MCF 10A (cell line): ENCODE measurements around the genes CYP19A1 and RSL24D1.

DNA sequence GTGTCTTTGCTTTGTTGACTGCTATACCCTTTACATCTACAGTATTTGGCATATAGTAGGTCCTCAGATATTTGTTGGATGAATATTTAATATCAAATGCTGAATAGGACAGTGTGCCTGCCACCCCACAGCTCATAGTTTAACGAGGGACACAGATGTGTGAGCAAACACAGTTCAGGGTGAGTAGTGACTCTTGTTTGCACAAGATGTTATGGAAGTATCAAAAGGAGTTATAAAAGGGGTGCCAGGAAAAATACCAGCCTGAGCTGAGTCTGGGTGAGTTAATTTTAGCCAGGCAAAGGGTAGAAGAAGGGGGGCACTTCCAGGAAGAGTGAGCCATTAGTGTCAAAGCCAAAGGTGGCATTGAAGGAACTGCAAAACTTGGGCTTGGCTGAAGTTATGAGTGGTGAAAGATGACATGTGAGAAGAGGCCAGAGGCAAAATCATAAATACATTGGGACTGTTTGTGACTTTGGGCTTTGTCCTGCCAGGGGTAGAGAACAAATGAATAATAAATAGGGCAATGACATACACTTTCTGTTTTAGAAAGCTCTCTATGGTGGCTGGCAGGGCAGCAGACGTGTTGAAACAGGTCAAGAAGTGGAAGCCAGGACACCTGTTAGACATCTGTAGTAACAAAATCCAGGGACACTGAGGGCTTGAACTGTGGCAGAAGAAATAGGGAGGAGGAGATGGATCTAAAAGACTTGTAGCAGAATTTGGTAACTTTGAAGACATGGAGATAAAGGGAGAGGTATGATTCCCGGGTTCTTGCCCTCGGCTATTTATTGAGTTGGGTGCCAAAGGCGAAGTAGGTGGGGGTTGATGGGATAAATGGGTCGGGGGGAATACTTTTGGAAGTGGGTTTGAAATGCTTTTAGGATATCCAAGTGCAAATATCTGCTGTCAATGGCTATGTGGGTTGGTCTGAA lies 2.0 kb upstream of the SPPL2A start:
- PRO-cap = no peak
- RRBS = no CpG with 5 or more reads among the region's 6 CpGs

GRCh38 chr15:51338497-51338938 lies at the start of gene CYP19A1:
Gene CYP19A1 (minus strand): TSS chr15:51338596.
- PRO-cap = no peak
- RRBS = no CpG with 5 or more reads among the region's 5 CpGs

DNA sequence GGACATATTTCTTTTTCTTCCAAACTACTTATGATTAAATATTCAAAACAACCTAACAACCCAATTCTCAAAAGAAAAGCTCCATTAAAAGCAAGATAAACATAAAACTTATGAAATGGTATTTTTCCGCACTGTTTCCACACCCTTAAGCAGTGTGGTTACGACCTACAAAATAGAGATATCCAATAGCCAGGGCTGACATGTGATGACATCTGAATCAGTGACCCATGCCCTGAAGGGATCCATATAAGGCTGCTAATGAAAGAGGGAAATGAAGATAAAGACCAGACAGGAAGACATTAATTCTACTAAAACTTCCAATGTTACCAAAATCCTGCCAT lies 45.5 kb downstream of the DMXL2 start:
- PRO-cap = no peak
- RRBS = no CpG with 5 or more reads among the region's 2 CpGs

DNA sequence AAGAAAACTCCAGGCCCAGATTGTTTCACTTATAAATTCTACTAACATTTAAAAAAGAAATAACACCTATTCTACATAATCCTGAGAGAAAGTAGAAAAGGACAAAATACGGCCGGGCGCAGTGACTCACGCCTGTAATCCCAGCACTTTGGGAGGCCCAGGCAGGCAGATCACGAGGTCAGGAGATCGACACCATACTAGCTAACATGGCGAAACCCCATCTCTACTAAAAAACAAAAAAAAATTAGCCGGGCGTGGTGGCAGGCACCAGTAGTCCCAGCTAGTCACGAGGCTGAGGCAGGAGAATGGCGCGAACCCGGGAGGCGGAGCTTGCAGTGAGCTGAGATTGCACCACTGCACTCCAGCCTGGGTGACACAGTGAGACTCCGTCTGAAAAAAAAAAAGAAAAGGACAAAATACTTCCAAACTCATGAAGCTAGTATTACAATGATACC lies 19.1 kb downstream of the DMXL2 start:
- PRO-cap = no peak
- RRBS = no CpG with 5 or more reads among the region's 15 CpGs

DNA sequence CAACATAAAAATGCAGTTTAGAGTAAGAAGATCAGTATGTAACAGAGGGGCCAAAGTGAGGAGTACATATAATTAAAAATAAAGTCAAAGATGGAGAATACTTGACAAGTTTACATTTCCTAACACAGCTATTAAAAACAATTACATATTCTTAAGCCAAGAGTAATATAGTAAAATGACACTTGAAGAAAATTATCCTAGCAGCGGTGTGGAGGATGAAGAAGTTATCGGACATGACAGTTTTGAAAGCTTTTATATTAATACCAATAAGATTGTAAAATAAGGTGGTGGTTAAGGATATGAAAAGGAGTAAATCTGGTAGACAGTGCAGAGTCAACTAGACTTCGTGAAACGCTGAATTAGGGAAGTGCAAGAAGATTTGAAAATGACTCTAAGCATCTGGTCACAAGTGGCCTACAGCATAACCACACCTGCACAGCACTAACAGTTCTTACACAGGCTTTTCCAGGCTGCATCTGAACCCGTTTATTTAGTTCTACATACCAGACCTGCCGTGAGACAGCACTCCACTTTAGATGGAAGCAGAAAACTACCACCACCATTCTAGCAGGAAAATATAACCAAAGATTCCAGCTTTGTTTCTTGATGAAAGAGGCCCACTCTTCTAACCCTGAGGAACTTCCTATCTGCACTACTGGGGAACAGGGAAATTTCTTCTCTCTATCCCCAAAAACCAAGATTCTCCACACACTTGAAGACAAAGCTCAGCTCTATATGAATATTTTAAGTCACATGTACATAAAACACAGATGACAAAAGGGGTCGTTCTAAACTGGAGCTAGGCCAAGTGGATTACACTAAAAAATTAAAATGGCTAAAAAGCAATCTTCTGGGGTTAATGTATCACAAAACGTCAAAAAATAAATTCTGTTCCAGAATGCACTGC lies 1.9 kb downstream of the DMXL2 start:
- PRO-cap = no peak
- RRBS = no CpG with 5 or more reads among the region's 8 CpGs

DNA sequence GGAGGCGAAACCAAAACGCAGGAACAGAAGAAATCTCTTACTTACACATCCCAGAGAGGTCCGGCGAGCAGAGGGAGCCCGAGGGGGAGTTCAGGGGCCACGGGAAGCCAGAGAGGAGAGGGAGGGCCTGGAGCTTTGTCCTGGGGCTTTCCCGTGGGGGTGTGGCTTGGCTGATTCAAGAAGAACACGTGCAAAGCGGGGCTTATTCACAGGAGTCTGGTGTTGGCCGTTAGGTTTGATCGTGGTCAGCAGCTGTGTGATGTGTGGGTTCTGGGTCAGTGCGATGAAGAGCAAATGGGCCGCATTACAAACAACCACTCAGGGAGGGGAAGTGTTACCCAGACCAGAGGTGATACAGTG lies 12.2 kb downstream of the BCL2L10 start:
- PRO-cap = bidirectional peak, plus-strand start at position 232 of the sequence, minus-strand start at position 114 of the sequence
- RRBS = no CpG with 5 or more reads among the region's 13 CpGs

DNA sequence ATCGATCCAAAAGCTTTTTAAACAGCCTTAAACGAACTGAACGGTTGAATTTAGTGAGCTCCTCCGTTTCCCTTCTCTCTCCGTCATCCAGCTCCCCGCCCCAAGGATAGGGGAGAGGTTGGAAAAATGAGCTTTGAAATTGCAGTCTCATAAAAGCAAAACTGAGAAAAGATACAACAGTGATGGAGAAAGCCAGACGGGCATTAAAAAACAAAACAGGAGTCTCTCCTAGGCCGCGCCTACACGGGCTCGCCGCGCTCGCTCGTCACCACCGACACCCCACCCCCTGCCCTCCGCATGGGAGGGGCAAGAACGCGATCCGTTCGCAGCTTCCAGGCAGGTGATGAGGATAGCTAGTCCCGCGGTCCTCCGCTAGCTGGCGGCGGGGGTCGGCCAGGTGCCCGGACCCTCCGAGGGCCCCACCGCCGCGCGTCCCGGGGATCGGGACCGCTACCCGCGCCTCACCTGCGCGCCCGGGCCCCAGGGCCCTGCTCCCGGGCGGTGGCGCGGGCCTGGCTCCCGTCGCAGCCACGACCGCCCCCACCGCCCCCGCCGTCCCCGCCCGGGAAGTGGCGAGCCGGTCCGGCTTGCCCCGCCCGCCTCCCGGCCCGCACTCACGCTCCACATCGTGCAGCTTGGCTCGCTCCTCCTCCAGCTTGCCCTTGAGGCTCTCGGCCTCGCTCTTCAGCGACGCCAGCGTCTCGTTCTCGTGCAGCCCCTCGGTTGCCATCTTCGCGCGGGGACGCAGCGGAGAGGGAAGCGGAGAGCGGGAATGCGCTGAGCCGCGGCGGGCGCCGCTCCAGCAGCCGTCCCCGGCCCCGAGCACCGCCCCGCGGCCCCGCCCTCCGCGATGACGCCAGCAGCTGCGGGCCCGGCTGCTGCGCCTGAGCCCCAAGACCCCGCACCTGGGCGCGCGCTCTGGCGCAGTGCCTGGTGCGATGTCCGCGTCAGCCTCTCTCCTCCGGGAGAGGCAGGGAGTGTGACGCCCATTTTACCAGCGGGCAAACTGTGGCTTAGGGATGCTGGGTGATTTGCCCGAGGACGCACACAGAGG lies 11.7 kb downstream of the GNB5 start:
- PRO-cap = bidirectional peak, plus-strand start at position 309 of the sequence, minus-strand start at position 205 of the sequence; bidirectional peak, plus-strand start at position 859 of the sequence, minus-strand start at position 571 of the sequence
- RRBS = under 1% methylated on average over 38 of the region's 111 CpGs

- PRO-cap = no peak
- RRBS = no CpG with 5 or more reads among the region's 7 CpGs
These were observed 4.0 kb downstream of the GNB5 start for GRCh38 chr15:52187137-52187593.

DNA sequence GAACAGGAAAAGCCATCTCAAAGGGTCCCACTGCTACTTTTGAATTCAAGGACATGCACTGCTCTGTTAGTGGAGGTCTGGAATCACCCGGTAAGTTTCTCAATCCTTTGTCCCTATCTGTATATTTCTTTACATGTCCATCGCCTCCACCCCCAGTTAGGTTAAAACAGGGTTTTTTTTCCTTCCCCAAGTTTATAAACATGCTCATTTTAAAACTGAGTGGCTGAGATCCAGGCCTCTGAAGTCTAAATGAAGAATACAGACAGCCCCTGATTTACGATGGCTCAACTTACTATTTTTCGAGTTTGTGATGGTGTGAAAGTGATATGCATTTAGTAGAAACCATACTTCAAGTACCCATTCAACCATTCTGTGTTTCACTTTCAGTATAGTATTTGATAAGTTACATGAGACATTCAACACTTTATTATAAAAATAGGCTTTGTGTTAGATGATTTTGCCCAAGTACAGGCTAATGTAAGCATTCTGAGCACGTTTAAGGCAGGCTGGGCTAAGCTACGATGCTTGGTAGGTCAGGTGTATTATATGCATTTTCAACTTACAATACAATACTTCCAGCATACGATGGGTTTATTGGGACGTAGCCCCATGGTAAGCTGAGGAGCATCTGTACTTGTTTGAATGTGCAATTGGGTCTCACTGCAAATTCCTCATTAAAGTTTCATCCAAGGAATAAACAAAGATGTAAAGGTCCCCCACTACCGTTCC lies 30.6 kb upstream of the GNB5 start:
- PRO-cap = no peak
- RRBS = no CpG with 5 or more reads among the region's 9 CpGs

DNA sequence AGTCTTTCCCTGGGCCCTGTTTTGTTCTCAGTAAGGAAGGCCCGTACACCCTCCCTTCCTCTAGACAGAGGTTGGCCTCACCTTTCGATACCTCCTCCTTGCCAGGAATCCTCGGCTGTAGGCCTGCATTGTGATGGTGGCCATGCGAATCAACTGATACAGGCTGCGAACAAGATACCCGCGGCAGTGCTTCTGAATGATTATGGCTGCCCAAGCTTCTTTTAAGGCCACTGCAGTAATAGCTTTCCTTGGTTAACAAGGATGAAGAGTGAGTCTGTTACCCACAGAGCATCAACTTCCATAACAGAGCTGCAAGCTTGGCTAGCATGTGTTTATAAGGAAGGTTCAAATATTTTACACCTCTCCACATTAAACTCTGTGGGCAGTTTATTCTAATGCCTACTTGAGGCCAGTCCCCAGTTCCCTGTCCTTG lies 50.8 kb upstream of the GNB5 start:
- PRO-cap = no peak
- RRBS = no CpG with 5 or more reads among the region's 7 CpGs

DNA sequence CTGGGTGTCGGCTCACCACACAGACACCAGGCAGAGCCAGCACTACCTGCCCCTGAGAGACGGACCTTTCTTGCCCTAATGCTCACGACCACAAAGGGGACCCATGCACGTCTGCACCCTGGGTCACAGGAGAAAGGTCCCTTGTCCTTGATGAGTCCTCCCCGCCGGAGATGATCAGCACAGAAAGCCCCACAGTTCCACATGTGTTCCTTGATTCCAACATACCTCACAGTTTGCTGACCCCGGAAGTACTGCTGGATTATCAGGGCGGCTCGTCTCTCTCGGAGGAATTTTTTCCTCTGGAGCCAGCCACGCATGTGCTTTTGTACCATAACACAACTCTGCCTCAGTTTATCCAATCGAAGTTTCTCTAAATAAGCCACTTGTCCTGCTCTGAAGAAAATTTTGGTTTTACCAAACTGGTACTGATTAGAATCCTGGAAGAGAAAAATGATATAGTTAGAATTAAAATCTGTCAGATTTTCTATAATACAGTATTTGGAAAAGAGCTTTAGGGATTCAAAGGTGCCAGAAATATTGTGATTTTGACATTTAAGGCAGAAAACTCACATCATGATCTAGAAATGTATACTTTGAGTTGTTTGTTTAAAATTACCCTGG lies 51.4 kb downstream of the MYO5C start:
- PRO-cap = no peak
- RRBS = 99% methylated on average over 2 of the region's 12 CpGs

DNA sequence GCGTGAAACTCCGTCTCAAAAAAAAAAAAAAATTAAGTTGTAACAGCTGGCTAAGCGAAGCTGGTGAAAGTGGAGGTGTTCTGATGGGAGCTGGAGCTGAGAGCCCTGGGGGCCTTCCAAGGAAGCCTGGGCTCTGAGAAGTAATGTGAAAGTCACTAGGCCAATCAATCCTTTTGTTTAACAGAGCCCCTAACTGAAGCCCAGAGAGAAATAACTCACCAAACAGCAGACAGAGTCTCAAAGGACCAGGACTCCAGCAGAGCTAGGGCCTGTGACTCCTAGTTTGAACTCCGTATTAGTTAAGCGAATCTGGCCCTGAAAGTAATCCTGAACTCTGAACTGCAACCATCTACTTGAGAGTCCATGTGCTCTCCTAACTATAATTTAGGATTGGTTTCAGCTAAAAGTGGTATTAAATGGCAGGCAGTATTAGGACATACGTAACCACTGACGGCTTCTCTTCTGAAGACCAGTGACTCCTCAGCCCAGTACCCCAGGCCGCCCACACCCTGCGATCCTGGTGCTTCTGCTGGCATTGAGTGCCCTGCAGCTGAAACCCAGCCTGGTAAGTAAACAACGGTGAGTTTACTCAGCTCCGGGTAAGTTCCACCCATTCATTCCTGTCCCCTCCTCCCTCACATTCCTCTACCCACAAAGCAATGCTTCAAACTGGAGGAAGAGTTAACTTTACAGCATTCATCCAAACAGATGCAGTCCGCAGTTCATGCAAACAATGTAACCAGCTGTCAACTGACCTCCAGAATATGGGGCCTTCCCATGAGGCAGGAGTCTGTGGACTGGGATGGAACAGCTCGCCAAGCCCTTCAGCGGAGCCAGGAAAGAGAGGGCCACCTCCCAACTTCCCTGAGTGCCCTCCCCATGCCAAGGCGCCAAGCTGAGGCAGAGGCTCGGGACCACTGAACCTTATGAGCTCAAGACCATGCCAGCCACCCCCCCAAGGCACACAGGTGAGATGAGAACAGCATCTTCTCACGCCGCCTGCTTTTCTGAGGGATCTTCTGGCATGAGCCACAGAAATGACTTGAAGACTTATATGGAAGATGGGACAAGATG lies 7.3 kb downstream of the MYO5C start:
- PRO-cap = bidirectional peak, plus-strand start at position 711 of the sequence, minus-strand start at position 528 of the sequence
- RRBS = no CpG with 5 or more reads among the region's 18 CpGs

DNA sequence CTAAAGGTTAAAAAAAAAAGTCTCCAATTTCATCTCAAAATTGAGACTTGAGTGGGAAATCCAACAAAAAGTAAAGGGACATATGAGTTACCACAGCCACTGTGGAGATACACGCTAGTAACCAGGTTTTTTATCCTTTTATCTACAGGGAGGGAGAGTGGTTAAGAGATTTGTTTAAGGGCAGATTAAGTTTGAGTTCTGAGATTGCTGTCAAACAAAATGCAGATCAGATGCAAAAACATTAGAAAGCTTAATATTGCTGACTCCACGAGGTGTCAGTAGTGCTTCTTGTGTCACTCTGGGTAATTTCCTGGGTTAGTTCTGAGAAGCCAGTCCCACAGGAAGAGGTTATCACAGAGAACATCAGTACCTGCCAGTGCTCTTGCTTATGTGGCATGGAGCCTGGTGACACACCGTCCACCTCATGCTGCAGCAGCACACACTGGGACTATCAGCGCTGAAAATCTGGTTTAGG lies 35.8 kb upstream of the MYO5C start:
- PRO-cap = no peak
- RRBS = no CpG with 5 or more reads among the region's 4 CpGs

GRCh38 chr15:52545582-52546754 lies 17.3 kb upstream of the MYO5A start:
- PRO-cap = unidirectional peak, minus-strand start at chr15:52546069; unidirectional peak, minus-strand start at chr15:52546206
- RRBS = no CpG with 5 or more reads among the region's 9 CpGs

- PRO-cap = no peak
- RRBS = no CpG with 5 or more reads among the region's 5 CpGs
These were observed 19.6 kb downstream of the ARPP19 start for GRCh38 chr15:52548832-52550050.

DNA sequence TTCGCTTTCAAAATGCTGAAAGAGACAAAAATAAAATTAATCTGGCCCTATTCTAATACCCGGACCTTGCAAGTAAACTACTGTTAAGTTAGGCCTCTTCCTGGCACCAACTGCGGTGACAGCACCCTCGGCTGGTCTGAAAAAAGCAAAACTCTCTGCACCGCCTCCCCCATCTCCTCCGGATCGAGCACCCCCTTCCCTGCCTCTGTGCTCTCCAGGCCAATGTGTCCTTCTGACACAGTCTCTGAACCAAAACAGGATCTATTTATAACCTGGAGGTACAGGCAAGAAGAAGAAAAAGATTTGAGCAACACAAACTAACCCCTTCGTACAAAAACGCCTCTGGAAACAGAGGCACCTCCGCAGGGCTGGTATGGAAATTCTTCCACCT lies 1.1 kb downstream of the ATOSA start:
- PRO-cap = bidirectional peak, plus-strand start outside the sequence, minus-strand start at position 114 of the sequence
- RRBS = no CpG with 5 or more reads among the region's 10 CpGs

GRCh38 chr15:52783793-52784326 lies 6.3 kb downstream of the ONECUT1 start:
- PRO-cap = no peak
- RRBS = no CpG with 5 or more reads among the region's 35 CpGs

- PRO-cap = no peak
- RRBS = 51% methylated on average over 5 of the region's 52 CpGs
These were observed 4.6 kb downstream of the ONECUT1 start for GRCh38 chr15:52785326-52786058.

GRCh38 chr15:55196803-55197280 lies at the start of gene RSL24D1:
Gene RSL24D1 (minus strand): TSS chr15:55196941.
- PRO-cap = bidirectional peak, plus-strand start at chr15:55197071, minus-strand start at chr15:55196936
- RRBS = 1% methylated on average over 8 of the region's 33 CpGs

DNA sequence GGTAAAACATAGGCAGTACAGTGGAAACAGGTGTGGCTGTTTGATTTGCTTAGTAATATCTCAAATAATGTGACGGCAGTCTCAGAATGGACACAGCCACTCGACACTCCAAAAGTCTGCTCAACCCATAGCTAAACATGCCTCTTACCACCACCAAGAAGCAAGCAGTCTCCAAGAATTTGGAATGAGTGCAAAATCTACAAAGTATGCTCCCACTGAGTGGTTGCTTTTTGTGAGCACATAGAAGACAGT lies 43.0 kb downstream of the RAB27A start:
- PRO-cap = no peak
- RRBS = no CpG with 5 or more reads among the region's 2 CpGs